ENCODE measurements around the gene PYGB.

- RRBS, result no CpG with 5 or more reads among the region's 4 CpGs
Measured at GRCh38 chr20:25076708-25077028, 5.3 kb downstream of the VSX1 start.

GRCh38 chr20:25192077-25192392 is 3.5 kb upstream of the ENTPD6 start:
- RRBS, result 33% methylated on average over 3 of the region's 6 CpGs

GRCh38 chr20:25247876-25249111 is at the start of gene PYGB:
TSS of gene PYGB (plus strand) at chr20:25248085.
- RRBS, result 2% methylated on average over 57 of the region's 125 CpGs

GRCh38 chr20:25296736-25297859 is 49.2 kb downstream of the PYGB start:
- RRBS, result no CpG with 5 or more reads among the region's 14 CpGs

DNA sequence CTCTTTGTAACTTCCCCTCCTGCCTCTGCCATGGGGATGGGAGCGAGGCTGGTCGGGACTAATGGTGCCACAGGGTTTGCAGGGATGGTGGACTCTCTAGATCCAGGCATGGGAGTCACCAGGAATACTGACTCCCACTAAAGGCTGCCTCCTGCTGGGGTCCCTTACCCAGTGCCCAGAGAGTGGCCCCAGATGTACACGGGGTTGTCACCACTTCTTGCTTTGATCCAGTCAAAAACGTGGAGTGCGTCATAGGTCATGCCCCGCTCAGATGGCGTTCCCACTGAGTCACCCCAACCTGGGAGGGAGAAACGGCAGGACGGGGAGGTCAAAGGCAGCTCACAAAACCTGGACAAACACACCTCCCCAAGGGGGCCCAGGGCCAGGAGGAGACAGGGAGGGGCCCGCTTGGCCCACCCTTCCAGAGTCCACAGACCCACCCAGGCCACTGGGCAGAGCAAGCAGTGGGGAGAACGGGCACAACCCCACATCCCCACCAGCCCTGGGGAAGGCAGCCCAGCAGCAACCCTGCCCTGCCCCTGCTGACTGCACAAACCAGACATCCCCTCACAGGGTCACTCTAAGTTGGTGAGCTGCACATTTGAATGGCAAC is 61.5 kb downstream of the PYGB start:
- RRBS, result no CpG with 5 or more reads among the region's 11 CpGs

DNA sequence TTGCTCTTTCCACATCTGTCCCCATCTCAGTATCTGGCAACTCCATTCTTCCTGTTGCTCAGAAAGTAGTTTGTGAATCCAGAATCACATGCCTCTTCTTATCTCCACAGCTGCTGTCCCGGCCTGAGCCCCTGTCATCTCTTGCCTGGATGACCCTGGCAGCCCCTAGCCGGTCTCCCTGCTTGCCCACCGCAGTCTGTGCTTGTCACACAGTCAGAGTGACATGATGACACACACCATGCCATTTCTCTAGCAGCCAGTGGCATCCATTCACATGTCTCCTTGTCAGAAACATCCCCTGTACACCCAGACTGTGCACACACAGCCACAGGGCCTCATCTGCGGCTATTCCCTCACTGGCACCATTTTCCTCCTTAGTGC is 9.7 kb downstream of the ABHD12 start:
- RRBS, result 69% methylated on average over 2 of the region's 4 CpGs

DNA sequence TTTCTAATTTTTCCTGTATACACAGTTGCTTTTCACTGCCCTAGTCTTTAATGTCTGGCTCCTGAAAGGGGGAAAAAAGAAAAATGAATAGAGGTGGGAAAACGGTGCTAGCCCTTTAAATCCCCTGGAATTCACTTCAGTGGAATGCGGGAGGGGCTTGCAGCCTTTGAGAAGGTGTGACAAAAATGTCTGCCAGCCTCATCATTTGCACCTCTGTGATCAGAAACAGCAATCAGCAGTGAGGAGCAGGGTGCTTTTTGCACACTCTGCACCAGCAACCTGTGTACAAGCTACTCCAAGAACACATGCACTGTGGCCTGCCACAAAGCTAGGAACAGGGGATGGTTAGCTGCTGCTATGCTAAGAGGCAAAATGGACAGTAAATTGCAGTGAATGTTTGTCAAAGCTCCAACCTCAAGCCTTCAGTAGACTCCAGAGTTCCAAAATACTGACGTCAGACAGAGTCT is 29.6 kb downstream of the GINS1 start:
- RRBS, result no CpG with 5 or more reads among the region's 3 CpGs

- RRBS, result no CpG with 5 or more reads among the region's 5 CpGs
Measured at GRCh38 chr20:25543321-25543707, 42.0 kb downstream of the NINL start.

- RRBS, result no CpG with 5 or more reads among the region's 13 CpGs
Measured at GRCh38 chr20:25718865-25719561, 22.4 kb upstream of the ZNF337 start.

DNA sequence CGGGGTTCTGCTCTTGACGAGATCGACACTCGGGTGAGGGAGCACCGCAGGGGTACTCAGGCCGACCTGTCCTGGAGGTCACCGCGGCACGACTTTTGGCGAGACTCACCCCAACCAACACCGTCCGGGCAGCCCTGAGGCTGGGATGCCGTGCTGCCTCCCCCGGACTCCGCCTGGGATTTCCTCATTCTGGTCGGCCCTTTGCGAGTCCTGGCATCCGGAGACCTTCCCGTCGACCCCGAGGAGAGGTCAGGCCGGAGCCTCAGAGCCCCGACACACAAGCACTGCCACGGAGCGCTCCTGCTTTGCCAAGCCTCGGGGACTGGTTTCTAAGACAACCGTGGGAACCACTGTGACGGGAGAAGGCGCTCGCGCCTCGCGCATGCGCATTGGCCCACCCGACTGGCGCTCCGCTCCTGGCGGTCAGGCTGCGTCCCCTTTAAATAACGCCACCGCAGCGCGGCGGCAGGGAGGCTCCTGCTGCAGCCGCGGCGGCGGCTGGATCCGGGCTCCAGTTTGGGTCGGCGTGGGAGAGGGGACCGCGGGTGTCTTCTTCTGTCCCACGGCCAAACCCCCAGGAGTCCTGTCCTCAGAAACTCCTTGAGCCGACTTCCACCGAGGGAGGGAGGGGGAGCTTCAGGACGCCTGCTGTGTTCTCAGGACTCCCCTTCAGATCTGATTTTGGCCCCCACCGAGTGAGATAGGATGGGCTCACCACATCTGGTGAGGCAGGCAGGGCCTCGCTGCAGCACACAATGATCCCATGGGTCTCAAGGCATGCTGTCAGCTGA is 166.5 kb upstream of the ZNF337 start:
- RRBS, result no CpG with 5 or more reads among the region's 59 CpGs

DNA sequence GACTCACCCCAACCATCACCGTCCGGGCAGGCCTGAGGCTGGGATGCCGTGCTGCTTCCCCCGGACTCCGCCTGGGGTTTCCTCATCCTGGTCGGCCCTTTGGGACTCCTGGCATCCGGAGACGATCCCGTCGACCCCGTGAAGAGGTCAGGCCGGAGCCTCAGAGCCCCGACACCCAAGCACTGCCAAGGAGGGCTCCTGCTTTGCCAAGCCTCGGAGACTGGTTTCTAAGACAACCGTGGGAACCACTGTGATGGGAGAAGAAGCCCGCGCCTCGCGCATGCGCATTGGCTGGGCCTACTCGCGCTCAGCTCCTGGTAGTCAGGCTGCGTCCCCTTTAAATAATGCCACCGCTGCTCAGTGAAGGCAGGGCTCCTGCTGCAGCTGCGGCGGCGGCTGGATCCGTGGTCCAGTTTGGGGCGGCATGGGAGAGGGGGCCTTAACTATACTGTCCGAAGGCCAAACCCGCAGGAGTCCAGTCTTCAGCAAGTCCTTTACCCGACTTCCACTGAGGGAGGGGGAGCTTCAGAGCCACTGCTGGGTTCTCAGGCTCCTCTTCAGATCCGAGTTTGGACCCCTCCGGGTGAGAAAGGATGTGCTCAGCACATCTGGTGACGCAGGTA is 171.4 kb upstream of the ZNF337 start:
- RRBS, result no CpG with 5 or more reads among the region's 35 CpGs

- RRBS, result no CpG with 5 or more reads among the region's 14 CpGs
Measured at GRCh38 chr20:26135789-26136290, 439.2 kb upstream of the ZNF337 start.

- RRBS, result 9% methylated on average over 14 of the region's 40 CpGs
Measured at GRCh38 chr20:26207790-26208341, 511.2 kb upstream of the ZNF337 start.

- RRBS, result no CpG with 5 or more reads among the region's 18 CpGs
Measured at GRCh38 chr20:29752613-29753191, 1504.8 kb upstream of the DEFB115 start.

- RRBS, result no CpG with 5 or more reads among the region's 33 CpGs
Measured at GRCh38 chr20:29878163-29878845, 1379.2 kb upstream of the DEFB115 start.

GRCh38 chr20:31515493-31516608 is 1.6 kb downstream of the HM13 start:
- RRBS, result no CpG with 5 or more reads among the region's 8 CpGs

GRCh38 chr20:31573182-31574267 is 26.3 kb downstream of the MCTS2 start:
- RRBS, result 4% methylated on average over 6 of the region's 51 CpGs

- RRBS, result no CpG with 5 or more reads among the region's 14 CpGs
Measured at GRCh38 chr20:31593244-31594168, 11.6 kb upstream of the ID1 start.

- RRBS, result 0% methylated on average over 2 of the region's 13 CpGs
Measured at GRCh38 chr20:31604985-31605204, 194 bp upstream of the ID1 start.

DNA sequence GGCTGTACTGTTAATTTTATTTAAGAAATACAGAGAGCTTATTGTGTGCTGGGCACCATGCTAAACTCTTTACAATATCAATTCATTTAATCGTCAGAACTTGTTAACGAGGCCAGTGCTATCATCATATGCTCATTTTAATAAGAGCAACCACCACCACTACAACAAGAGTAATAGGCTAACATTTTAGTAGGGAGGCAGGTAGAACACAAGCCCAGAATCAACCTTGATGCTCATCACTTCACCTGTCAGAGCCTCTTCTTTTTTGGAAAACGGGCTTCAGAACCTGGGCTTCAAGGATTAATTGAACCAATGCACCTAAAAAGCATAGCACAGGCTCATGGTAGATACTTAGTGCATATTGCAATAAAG is 3.9 kb downstream of the ID1 start:
- RRBS, result no CpG with 5 or more reads among the region's 3 CpGs